PFSK-1 (cell line): ENCODE measurements around a stretch of chr13.

- RRBS, result no CpG with 5 or more reads among the region's 9 CpGs
Measured at GRCh38 chr13:94595606-94595971, 363 bp downstream of the TGDS start.

DNA sequence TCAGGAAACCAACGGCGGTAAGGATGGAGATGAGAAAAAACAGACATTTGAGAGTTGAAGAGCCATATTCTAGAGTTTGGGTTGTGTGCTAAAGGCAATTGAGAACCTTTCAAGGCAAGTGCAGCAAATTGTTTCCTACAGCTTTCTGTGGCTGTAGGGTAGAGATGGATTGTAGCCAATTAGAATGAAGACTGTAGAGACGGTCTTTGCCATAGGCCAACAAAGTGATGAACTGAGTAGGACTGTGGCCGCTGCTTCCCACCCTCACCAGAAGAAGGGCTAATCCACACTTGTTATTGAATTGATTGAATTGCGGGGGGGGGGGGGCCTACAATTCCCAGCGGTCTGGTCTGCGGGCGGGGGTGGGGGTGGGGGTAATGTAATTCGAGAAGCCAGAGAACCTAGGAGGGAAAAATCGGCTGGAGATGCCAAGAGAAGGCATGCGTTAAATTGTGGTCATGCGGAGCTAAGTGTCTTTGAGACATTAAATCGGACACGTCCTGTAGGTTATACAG lies 674 bp upstream of the GPR180 start:
- RRBS, result no CpG with 5 or more reads among the region's 14 CpGs

DNA sequence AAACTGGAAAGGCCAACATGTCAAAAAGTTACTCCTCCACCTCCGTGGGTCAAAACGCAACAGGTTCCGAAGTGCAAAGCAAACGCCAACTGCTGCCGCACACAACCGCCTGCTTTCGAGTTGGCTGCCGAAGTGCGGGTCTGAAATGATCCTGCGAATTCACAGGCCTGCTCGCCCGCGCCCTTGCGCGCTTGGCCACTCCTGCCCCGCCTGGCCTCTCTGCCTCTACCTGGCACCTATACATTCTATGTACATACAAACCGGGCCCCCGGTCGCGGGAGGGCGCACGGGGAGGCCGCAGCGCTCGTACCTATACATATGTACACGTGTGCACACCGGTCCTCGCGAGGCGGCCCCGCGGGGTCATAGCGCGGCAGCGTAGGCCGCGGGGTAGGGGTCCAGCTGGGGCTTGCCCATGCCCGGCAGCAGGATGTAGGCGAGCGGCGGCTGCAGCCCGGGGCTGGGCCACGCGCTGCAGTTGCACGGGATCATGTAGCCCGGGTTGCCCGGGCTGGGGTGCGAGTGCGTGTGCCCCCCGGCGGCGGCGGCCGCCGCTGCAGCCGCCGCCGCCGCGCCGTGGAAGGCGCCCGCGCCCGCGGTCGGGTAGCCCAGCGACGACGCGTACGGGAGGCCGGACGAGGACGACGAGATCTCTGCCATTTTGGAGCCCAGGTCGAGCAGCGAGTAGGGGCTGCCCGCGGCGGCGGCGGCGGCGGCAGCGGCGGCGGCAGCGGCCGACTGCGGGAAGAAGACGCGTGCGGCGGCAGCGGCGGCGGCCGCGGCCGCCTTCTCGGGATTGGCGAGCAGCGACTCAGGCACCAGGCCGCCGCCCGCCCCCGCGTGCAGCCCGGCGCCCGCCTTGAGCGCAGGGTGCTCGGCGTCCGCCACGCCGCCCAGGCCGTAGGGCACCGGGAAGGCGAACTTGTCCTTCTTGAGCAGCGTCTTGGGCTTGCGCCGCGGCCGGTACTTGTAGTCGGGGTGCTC lies 1.2 kb downstream of the SOX21 start:
- RRBS, result 29% methylated on average over 53 of the region's 127 CpGs

DNA sequence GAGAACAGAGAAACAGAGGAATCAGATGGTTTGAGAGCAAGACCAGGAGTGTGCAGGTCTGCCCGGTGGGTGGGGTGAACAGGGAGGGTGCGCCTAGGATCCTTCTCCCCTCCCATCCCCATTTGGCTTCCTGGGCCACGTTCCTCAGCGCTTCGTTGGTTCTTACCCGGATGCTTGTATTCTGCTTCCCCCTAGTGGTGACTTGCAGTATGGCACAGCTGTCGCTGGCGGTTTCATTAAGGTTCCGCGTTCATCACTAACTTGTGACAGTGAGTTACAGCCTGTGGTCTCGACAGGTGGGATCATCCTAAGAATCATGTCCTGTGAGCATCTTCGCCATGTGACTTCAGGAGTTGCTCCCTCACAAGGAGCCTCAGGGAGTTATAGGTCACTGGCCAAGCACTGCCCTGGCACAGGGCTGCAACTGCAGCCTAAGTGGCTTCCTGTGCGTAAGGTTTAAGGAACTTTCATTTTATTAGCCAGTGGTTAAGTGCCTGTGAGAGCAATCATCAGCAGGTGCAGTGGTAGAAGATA lies 73.9 kb upstream of the CLDN10 start:
- RRBS, result 4% methylated on average over 6 of the region's 13 CpGs

DNA sequence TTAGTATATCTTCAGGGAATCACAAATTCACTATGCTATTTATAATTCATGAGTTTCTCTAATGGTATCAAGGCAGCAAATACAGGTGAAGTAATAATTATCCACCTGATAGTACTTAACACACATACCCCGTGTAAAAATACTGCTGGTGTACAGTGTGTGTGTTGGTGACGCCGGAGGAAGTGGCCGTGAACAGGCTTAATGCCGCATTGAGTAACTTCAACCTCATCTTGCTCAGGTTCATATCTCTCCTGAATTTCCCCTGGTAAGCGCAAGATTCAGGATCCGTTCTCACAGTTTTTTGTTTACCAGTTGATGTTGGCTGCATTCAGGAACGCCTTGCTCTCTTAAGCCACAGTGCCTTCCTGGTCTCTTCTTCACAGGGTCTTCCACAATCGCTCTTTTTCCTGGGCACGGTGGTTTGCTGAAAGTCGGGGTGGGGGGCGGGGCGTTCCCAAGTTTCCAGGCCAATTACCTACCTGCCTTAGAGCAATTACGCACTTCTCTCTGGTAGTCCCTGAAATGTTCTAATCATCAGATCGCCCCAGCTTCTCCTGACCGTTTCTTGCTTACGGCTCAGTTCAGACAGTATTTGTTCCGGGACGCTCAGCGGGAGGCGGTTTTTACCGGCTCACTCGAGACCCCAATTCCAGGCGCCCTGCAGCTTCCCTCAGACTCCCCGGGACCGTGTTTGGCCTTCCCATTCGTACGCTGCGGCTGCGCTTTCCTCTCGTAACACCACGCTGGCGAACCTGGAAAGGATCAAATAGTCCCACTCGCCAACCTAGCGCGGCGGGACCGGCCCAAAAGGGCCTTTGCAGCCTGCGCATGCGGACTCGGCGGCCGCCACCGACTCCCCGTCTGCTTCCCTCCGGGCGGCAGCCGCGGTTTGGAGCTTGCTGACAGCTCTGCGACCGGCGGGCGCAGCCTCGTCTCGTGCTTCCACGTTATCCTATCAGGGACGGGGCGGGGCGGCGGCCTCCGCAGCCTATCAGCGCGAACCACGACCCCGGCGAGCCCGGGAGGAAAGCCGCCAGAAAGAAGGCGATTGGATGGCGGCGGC lies 591 bp upstream of the DNAJC3 start:
- RRBS, result under 1% methylated on average over 36 of the region's 71 CpGs

GRCh38 chr13:97237909-97239196 lies 16.2 kb downstream of the MBNL2 start:
- RRBS, result no CpG with 5 or more reads among the region's 15 CpGs

DNA sequence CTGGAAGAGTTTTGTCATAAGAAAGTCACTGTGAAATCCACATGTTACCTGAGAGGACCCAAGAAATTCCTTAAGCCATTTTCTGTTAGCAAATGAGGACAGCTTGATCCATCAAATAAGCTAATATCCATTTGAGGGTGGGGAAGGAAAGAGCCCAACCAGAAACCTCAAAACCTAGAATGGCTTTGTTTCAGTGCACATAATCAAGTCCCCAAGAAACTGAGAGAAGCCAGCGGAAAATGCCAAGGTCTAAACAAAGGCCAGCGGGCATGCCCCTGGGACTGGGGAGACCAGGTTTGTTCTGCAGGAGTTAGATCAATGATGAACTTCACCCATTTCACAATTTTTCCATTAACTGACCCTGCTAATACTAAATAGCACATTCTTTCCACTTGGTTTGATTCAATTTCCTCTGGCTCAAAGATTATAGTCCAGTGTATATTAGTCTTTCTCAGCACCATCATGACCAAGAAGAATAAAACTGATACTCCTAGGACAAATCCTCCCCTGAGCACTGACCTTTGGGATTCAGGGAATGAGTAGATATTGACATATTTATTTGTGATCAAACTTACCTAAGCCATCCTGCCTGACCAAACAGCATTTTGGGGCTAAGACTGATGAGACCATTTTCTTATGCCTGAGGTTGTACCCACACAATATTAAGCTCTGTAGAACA lies 66.3 kb downstream of the MBNL2 start:
- RRBS, result no CpG with 5 or more reads among the region's 2 CpGs

- RRBS, result no CpG with 5 or more reads among the region's 9 CpGs
Measured at GRCh38 chr13:97319152-97319632, 97.1 kb downstream of the MBNL2 start.

DNA sequence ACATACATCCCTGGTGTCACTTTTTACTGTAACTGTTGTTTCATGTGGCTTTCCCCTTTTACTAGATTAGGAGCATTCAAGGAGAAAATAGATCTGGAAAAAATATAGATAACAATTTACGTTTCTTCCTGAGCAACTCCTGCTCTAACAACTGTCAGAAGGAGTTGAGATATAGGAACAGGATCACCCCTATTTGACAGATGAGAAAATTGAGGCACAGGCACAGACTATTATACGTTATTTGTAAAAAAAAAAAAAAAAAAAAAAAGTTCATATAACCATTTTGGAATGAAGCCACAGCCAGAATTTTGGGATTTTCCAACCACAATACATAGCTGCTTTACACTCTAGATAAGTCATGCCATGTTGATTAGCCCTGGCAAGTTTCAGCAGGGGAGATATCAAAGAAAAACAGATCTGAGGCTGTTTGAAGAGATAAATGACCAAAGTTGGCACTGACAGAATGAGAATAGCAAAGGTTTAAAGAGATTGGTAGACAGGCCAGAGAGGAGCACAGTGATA lies 105.2 kb downstream of the MBNL2 start:
- RRBS, result no CpG with 5 or more reads among the region's 2 CpGs

DNA sequence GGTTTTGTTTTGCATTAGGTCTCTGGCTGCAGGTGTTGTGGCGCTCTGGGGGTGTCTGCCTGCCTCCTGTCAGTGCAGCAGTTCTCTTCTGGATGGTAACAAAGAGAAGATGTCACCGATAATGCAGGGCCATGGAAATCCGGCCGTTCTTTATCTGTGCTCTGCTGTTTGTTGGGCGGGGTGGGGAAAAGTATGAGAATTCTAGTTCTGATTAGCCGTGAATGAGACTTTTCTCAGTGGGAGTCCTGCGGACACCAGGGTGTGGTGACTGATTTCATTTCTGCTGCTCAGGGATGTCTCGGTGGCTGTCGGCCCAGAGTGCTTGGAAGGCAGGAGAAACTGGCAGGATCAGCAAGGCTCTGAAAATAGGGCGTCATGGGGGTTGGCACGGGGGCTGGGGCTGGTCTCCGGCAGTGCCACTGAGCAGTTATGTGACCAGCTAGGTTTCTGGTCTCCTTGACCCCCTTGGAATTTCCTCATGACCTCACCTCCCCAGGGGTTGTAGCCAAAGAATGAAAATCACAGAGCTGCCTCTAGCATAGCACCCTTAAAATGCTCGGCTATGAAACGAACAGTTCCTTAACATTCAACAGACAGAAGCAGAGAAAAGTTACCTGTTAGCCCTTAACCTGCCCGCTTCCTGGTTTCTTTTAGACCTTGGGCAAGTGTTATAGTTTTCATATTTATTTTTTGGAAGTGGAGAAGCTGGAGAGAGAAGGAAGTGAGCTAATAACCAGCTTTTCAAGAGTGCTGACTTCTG lies 4.9 kb downstream of the RNF113B start:
- RRBS, result no CpG with 5 or more reads among the region's 15 CpGs

- RRBS, result no CpG with 5 or more reads among the region's 22 CpGs
Measured at GRCh38 chr13:98313140-98314061, 136.3 kb upstream of the RNF113B start.

DNA sequence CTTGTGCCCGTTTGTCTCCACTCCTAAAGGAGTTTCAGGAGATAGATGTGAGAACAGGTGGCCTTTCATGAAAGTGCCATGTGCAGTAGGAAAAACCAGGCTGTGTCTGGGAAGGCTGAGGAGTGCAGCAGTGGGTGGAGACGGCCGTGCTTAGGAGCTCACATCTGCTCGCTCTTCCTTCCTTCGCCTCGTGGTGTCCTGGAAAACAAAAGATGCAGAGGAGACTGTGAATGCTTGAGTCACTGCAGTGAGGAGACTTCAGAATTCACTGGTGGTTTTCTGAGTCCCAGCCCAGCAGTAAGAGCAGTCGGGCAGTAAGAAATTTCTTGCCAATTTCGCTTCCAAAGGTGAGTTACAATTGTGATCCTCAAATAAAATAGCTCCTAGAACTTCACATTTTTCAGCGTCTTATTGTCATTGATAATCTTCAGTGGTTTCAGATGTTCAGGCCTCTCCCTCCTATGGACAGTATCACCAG lies 138.5 kb upstream of the RNF113B start:
- RRBS, result no CpG with 5 or more reads among the region's 9 CpGs

DNA sequence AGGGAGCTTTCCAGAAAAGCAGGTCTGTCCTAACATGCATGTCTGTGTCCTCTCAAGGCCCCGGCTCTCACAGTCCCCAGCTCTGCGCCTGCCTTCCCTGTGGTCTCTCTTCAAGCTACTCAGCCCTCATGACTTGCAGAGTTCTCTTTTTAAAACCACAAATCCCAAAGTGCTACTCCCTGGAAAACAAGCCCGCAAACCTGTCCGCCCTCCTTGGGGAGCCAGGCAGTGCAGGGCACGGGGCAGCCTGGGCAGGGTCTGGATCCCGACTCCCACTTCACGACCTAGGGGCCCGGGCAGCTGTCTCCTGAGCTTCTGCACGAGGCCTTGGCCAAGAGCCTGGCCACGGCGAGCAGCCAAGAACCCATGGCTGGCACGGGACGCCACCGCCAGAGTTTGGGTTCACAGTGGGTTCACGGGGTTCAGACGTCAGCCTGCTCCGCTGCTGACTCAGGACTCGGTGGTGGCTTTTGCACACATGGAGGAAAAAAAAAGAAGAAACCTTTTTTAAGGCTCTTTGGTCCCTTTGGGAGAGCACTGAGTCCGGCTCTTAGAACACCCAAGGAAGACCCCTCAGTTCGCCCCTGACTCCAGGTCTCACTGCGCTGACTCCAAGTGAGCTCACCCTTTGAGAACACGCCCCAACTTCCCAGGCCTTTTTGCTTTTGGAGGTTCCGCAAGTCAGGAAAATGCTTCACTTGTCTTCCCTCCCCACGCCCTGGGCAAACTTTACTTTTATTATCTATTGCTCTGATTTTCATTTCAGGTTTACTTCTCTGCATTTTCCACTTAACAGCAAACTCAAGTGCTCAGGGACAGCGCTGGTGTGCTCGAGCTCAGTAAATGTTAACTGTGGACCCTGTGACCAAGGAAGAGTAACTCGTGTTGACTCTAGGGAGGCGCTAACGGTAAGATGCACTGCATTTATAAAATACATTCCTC lies 93.7 kb downstream of the STK24 start:
- RRBS, result no CpG with 5 or more reads among the region's 29 CpGs

GRCh38 chr13:98506945-98507335 lies 70.0 kb downstream of the STK24 start:
- RRBS, result no CpG with 5 or more reads among the region's 9 CpGs

DNA sequence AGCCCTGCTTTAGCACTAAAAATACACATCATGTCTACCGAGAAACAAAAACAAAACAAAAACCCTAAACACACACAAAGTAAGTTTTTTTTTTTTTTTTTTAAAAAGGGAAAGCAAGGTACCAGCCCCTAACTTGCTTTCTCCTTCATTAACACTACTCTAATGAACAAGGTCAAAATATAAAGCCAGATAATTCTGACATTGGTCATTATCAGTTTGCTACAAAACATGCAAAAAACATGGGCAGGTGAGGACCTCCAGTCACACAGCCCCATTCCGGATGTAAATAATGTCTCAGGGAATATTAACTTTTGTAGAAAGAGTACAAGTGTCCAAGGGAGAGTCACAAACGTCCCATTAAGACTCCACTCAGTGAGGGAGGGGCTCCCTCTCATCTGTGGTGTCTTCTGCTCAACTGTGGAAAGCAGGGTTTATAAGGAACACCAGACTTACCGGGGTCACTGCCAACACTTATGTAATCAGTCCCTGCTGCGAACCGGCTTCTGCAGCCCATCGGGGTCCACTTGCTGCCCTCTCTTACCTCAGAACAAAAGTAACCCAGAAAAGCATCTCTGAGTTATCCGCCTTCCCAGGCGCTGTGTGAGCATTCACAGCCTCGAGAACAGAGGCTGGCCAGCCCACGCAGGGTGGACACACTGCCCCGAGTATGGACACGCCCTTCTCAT lies 64.3 kb downstream of the STK24 start:
- RRBS, result 100% methylated on average over 1 of the region's 13 CpGs

GRCh38 chr13:98515076-98515876 lies 61.6 kb downstream of the STK24 start:
- RRBS, result no CpG with 5 or more reads among the region's 4 CpGs

- RRBS, result no CpG with 5 or more reads among the region's 23 CpGs
Measured at GRCh38 chr13:98521534-98522543, 55.1 kb downstream of the STK24 start.

GRCh38 chr13:98525411-98525829 lies 51.5 kb downstream of the STK24 start:
- RRBS, result no CpG with 5 or more reads among the region's 10 CpGs

DNA sequence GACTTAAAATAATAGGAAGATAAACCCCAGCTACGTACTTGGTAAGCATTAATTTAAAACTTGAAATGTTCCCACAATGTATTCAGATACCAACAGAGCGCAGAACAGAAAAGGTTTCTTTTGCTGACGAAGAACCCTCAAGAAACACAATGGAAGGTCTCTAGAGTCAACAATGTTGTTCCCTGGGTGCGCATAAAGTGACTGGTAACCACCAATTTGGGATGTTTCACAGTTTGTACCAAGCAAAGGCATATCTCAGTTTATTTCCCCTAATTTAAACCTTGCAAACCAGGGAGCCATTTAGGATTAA lies 6.5 kb downstream of the STK24 start:
- RRBS, result no CpG with 5 or more reads among the region's 4 CpGs

DNA sequence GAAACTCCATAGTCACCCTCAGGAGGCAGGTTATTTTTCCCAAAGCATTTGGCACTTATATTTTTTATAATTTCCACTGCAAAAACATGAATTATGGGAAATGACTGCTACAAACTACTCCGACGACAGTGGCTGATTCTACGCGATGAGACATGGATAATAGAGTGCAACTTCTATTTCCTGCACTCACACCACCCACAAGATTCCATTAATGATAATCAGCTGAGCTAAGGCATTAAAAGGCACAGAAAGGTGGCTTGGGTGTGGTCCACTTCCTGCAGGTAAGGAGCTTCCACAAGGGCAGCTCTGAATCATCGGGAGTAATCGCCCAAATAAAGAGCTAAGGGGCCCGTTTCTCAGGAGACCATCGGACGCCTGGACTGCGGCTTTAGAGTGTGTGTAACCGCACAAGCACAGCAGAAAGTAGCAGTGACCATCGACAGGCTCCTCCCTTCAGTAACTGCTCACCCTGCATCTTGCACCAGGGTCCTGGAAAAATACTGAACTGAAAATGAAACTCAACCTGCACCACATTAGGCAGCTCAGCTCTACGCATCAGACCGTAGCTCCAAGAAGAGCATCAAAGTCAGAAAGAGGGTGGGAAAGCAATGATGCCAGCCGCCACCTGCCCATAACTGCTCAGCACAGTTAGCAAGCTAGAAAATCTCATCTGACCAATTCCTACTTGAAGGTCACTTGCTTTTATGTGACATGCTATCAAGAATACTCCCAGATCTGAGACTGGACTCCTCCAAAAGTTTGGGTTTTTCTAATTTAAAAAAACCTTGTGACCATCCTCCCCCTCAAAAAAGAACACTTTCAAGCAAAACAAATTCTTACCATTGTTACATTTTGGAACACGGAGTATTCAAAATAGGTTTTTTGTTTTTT lies 5.9 kb downstream of the STK24 start:
- RRBS, result no CpG with 5 or more reads among the region's 16 CpGs